Measurements from ENCODE around the gene PHF20.

GRCh38 chr20:34982650-34983149 lies 27.0 kb downstream of the MYH7B start:
- RRBS, 2 experiments, result no CpG with 5 or more reads among the region's 7 CpGs

DNA sequence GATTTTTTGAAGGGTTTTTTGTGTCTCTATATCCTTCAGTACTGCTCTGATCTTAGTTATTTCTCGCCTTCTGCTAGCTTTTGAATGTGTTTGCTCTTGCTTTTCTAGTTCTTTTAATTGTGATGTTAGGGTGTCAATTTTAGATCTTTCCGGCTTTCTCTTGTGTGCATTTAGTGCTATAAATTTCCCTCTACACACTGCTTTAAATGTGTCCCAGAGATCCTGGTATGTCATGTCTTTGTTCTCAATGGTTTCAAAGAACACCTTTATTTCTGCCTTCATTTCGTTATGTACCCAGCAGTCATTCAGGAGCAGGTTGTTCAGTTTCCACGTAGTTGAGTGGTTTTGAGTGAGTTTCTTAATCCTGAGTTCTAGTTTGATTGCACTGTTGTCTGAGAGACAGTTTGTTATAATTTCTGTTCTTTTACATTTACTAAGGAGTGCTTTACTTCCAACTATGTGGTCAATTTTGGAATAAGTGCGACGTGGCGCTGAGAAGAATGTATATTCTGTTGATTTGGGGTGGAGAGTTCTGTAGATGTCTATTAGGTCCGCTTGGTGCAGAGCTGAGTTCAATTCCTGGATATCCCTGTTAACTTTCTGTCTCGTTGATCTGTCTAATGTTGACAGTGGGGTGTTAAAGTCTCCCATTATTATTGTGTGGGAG lies 18.2 kb downstream of the TRPC4AP start:
- RRBS, 2 experiments, result no CpG with 5 or more reads among the region's 9 CpGs

- RRBS, 2 experiments, result no CpG with 5 or more reads among the region's 12 CpGs
Observed at GRCh38 chr20:35276012-35276546, 1.8 kb downstream of the MMP24OS start.

GRCh38 chr20:35305566-35306205 lies 13.5 kb upstream of the FAM83C start:
- RRBS, 2 experiments, result no CpG with 5 or more reads among the region's 7 CpGs

GRCh38 chr20:35476355-35476899 lies 21.0 kb downstream of the CEP250 start:
- RRBS, 2 experiments, result no CpG with 5 or more reads among the region's 4 CpGs

DNA sequence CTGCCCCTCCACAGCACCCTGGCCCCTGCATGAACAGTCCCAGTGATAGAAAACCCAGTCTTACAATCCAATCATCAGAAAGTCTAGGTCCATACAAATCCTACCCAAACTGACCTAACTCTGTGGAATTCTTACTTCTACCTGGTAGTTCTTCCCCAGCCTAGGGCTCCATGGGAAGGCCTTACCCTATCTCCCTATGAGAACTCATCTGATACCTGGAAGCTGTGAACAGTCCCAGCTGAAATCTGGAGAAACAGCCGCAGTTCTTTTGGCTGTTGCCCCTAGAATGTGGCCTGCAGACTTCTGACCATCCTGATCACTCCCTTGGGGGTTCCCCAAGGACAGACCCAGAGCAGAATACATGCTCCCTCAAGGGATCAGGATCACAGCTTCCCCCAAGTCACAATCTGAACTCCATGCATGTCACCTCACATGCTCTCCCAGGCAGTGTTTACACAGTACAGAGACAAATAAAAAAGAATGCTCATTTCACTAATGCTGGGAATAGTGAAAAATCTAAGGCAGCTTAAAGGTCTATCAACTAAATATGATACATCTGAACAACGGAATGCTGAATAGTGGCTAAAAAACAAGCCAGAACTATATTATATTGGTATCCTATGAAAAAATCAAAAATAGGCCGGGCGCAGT lies 20.4 kb downstream of the SPAG4 start:
- RRBS, 2 experiments, result no CpG with 5 or more reads among the region's 4 CpGs

- RRBS, 2 experiments, result no CpG with 5 or more reads among the region's 11 CpGs
Observed at GRCh38 chr20:35724367-35725005, 17.6 kb downstream of the RBM39 start.

GRCh38 chr20:35730803-35731440 lies 11.1 kb downstream of the RBM39 start:
- RRBS, 2 experiments, result no CpG with 5 or more reads among the region's 4 CpGs

DNA sequence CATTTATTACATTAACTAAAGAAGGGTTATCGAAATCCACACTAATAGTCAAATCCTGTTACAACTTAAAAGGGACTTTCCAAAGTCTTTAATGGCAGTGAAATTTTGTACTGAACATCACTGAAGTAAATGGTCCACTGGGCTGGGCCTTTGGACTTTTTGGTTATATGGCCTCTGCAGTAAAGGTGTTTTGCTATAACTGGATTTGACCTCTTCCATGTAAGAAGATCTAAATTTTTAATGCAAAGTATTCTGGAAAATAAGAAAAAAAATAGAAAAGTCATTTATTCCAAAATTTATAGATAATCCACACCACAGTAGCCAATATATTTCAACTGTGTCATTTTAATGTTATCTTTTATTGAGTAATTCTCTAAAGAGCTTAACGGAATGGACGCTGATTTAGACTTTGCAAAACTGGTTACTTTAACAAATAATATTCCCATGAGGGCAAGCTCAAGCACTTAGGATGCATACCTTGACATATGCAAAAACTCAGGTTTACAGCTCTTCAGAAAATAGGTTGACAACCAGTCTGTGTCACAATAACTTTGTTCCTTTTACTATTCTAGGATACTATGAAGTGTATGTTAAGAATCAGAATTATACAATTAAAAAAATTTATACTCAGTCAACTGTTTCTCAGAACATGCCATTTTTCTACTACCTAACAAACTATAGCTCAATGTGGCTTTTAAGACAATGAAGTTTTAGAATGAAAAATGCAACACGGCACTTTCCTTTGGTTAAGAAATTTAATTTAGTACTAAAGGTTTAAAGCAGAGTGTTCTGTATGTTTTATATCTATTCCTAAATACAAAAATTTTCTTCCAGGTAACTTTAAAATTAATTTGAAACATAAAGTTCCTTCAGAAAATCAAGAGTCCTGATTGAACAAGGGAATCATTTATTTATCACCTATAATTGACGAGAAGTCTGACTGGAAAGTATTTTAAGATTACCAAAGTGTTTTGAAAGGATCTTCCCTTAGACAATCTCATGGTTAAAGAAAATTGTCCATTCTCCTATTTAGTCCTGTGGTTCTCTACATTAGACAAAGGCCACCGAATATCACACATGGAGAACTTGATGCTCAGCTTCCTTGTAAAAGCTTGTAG lies 6.9 kb downstream of the RBM39 start:
- RRBS, 2 experiments, result no CpG with 5 or more reads among the region's 6 CpGs

- RRBS, 2 experiments, result 4 to 6% methylated on average over 50 of the region's 94 CpGs
Observed at GRCh38 chr20:35771563-35772655, at the start of gene PHF20. Gene PHF20, plus strand, starts transcription at chr20:35772015.

GRCh38 chr20:35928346-35928583 lies 26.0 kb downstream of the SCAND1 start:
- RRBS, 2 experiments, result no CpG with 5 or more reads among the region's 5 CpGs

DNA sequence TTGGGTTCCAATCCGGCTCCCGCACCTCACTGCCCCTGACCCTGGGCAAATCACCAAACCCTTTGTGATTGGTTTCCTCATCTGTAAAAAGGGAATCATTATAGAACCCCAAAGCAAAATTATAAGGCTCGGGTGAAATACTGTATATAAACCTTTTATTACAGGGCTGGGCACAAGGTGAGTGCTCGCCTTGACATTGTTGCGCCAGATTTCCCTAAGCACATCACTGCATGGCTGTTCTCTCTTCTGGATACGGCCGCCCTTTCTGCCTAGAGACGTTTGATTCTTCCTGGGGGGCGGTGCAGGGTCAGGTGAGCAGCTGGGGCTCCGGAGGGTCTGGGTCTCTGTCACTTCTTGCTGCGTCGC lies 90.5 kb upstream of the EPB41L1 start:
- RRBS, 2 experiments, result no CpG with 5 or more reads among the region's 12 CpGs

- RRBS, 2 experiments, result 2 to 3% methylated on average over 23 of the region's 86 CpGs
Observed at GRCh38 chr20:36064535-36065638, 89.7 kb upstream of the EPB41L1 start.

DNA sequence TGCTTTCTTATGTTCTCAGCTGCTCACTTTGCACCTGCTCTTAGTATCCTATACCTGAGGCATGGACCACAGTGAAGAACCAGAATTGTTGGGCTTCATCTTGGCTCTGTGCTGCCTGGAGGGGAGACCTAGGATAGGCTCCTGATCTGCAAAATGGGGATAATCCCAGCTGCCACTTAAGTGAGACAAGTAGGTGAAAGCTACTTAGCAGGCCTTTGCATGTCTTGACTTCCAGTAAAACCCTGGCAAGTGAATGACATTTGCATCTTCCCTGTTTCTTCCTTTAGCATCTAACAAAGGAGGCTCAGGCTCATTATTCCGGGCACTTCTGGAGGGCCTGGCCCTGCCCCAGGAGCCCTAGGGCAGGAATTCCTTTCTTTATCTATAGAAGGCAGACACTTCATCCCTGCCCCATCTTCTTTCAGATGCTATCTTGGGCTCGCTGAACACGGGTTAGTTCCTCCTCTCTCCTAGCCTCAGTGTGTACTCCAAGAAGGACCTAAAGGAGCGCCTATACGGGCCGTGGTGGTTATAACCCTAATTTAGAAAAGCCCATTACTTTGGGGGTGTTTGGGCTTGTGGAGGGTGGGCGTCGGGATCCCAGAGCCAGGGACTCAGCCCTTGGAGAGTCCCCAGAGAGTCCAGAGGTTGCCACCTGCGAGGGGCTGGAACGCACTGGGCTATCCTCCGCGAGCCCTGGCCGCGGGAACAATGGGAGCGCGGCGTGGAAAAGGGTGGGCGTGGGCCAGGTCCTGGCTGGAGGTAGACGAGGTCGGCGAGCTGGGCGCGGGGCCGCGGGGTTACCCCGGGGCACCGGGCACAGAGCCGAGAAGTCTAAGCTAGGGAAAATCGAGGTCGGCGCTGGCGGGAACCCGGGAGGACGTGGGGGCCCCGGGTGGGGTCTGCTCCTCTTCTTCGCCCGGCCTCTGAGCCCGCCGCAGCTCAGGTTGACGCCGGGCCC lies 62.8 kb upstream of the EPB41L1 start:
- RRBS, 2 experiments, result 1 to 2% methylated on average over 7 of the region's 41 CpGs

- RRBS, 2 experiments, result no CpG with 5 or more reads among the region's 5 CpGs
Observed at GRCh38 chr20:36149437-36149993, 5.0 kb upstream of the EPB41L1 start.

DNA sequence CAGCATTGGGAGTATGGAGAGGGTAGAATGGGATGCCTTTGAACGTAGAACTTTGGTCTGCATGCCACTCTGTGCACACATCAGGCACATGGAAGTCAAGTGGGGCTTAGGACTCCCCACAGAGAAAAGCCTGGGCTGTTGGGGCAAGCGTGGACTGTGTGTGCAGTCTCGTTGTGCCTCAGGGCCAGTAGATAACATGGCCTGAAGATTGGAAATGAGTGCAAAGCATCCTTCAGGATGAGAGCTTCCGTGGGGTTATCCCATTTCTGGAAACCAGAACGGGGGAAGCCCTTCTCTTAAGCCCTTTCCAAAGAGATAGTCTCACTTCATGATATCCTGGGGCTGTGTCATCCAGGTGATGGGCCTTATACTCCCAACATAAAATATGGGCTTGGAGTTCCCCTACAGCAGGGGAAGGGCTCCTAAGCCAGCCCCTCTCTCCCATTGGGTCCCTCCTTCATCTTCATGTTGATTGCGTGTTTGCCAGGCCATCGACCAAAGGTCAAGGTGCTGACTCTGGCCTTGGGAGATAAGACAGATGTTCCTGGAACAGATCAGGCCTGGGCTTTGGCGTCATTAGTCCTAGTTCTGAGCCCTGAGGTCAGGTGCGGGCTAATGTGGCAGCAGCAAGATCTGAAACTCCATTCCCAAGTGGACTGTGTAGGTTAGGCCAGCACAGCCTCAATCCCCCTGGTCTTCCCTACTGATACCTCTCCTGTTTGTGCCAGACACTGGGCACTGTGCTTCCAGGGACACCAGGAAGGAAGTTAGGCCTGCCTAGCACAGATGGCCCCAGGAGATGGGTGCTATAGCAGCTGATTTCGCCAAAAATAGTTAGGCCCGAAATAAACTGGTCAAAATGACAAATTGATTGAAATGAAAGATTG lies 28.5 kb downstream of the EPB41L1 start:
- RRBS, 2 experiments, result no CpG with 5 or more reads among the region's 11 CpGs

GRCh38 chr20:36216475-36217306 lies 19.6 kb upstream of the AAR2 start:
- RRBS, 2 experiments, result no CpG with 5 or more reads among the region's 8 CpGs

DNA sequence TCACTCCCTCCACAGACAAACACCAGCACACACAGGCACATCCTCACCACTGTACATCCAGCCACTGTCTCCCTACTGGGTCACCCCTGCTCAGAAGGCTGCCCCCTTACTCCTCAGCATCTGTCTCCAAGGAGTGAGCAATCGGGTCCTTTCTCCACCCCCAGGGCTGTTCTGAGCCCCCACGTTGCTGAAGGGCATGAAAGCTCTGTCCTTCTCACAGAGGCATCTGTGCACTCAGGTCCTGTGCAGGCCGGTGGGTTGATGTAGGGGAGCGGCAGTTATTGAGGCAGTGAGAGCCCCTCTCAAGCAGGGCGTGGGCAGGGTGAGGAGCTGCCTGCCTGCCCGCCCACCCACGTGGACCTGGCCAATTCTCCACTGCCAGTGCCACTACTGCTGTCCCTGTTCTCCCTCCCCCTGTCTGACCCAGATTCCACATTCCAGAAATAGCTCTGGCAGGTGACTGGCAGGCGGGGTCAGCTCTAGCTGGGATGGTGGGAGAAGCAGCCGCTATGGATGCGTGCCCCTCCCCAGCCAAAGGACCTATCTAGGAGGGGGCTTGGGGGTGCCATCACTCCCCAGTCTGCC lies 86.7 kb upstream of the MYL9 start:
- RRBS, 2 experiments, result no CpG with 5 or more reads among the region's 10 CpGs

DNA sequence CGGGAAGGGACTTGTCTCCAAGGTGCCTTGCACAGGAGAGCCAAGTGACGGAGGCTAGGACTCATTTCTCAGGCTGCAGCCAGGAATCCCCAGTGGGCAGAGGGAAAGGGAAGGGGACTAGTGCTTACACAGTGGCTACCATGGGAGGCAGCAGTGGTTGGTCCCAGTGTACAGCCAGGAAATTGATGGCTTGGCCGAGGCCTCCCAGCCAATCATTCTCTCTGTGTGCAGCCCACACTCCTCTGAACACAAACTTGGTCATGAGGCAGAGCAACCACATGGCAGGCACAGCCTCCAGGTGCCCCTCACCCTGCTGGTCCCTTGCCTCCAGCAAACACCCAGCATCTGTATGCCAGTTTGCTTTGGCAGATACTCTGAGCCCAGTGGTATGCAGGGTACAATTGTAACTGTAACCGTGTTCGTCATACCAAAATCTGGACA lies 73.0 kb upstream of the MYL9 start:
- RRBS, 2 experiments, result no CpG with 5 or more reads among the region's 5 CpGs

- RRBS, 2 experiments, result no CpG with 5 or more reads among the region's 5 CpGs
Observed at GRCh38 chr20:36594036-36594590, 11.5 kb upstream of the RAB5IF start.